Retinal pigment epithelial cell (primary cell): ENCODE data around the genes LYZL4 and ZBTB47.

- RRBS, result no CpG with 5 or more reads among the region's 4 CpGs
Measured at GRCh38 chr3:39386580-39387270, 3.6 kb downstream of the SLC25A38 start.

GRCh38 chr3:39413522-39414378, 7.2 kb downstream of the RPSA start:
- RRBS, result no CpG with 5 or more reads among the region's 7 CpGs

GRCh38 chr3:39501674-39502690, 34.5 kb downstream of the MOBP start:
- RRBS, result no CpG with 5 or more reads among the region's 41 CpGs

- RRBS, result no CpG with 5 or more reads among the region's 3 CpGs
Measured at GRCh38 chr3:39639206-39639844, 170.1 kb upstream of the MYRIP start.

- RRBS, result no CpG with 5 or more reads among the region's 6 CpGs
Measured at GRCh38 chr3:40463603-40464230, 6.6 kb downstream of the RPL14 start.

DNA sequence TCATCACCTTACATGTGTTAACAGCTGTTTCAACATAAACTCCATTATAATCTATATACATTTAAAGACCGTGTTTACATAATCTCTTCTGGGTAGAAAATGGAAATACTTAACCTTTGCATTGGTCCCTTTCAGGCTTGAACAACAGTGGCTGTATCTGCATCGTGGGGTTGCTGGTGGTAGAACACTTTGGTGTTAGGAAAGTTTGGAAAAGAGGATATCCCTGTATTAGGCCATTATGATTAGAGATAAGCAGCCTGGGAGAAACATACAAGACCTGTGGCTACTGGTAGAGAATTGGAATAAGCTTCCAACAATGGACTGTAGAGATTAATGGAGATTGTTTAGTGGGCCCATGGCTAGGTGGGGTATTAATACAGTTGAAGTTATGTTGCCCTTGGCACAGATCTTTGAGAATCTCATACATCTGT, 8.7 kb downstream of the ZNF621 start:
- RRBS, result no CpG with 5 or more reads among the region's 2 CpGs

DNA sequence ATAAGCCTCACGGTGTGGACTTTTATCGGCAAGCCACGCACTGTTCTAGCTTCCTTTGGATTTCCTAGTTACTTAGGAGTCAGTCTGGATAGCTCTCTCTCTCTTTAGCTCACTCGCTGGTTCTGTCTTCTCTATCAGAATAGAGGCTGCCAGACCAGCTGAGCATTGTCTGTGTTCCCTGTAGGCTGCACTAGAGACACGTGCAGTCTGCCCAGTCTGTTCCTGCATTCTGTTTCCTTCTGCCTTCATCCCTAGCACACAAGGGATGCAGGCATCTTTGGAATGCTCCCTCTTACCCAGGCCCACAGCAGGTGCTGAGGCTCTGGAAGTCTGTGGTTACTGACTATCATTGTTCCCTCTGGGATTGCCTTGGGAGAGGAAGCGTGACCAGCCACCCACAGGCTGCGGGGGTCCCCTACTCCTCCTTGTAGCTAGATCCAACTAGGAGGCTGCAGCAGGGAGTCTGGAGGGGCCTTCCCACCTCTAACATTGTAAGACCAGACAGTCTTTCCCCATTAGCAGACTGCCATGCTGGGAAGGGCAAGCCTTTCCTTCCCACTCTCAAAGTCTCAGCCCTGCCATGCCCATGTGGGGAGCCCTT, 322.9 kb downstream of the ZNF621 start:
- RRBS, result no CpG with 5 or more reads among the region's 7 CpGs

DNA sequence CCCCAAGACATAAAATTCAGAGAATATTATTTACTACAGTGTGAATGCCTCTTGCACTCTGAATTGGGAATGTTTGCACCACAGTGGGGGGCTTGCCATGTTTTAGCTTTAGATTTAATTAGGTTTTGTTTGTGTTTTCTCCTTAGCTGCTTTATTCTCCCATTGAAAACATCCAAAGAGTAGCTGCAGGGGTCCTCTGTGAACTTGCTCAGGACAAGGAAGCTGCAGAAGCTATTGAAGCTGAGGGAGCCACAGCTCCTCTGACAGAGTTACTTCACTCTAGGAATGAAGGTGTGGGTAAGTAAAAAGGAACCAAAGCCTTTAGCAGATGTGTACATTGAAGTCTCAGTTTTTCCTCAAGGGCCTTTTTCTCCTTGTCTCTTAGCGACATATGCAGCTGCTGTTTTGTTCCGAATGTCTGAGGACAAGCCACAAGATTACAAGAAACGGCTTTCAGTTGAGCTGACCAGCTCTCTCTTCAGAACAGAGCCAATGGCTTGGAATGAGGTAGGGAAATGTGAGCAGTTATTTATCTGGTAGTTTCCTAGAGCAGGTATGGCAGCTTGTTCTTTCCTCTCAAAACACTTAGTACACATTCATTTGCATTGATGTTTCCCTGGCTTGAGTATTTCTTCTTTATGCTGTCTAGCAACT, 37.0 kb downstream of the CTNNB1 start:
- RRBS, result no CpG with 5 or more reads among the region's 3 CpGs

DNA sequence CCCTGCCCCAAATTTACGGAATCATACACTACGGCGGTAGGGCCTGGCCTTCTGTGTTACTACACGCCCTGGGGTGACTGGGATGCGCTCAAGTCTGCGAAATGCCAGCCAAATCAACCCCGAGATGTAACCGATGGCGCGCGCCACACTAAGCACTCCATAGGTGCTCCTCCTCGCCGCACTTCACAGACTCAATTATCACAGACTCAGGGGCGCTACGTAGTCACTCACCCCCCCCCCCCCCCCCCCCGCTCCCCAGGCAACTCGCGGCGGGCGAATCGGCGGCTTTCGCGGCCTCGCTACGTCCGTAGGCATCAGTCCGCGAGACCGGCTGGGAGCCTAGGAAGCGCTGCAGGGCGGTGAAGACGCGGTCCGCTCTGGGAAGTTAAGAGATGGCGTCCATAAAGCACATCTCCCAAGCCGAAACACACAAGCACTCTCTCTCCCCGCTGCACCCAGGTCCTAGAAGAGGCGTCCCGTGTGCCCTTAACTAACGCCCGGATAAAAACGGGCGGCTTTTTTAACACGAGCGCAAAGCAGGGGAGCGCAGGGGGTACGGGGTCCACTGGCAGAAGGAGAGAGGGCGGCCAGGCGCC, 484 bp downstream of the ULK4 start:
- RRBS, result 0% methylated on average over 7 of the region's 50 CpGs

DNA sequence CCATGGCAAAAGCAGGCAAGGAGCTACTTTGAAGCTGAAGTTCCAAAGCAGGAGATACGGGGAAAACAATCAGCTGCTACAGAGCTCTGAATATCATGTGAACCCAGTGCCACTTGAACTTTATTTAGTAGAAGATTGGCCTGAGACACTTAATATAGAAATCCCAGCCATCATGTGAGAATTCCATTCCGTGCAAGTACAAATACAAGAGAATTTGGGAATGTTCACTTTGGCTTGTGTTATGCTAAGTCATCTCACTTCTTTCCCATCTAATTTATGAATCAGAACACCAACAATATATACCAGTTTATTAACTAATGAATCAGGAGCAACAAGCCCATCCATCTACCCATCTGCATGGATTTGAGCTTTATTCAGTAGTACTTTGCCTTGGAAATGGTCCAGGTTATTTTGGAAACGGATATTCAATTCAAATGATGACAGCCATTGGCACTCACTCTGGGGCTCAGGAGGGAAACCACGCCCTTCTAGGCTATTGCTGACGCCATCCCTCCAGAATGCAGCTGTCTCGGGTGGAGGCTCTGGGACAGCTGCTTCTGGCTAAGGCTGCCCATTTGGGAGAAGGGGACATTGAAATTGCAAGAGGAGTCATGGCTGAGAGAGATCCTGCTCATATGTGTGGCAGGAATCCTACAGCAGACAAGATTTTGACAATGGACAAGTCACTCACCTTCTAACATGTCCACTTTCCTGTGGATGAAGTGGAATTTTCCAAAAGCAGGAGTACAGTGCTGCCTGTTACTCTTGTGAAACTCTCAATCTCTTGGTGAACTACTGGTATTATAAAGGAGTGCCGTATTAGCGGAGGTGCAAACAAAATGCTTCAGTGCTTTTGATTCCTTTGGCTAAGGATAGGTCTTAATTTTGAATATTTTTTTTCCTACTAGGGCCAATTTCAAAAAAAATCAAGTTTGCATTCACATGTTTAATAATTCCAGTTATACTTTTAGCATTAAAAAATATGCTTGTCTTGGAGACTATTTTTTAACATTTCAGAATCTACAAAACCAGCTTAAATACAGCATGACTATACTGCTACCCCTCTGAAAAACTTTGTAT, 29.4 kb upstream of the TRAK1 start:
- RRBS, result no CpG with 5 or more reads among the region's 8 CpGs

DNA sequence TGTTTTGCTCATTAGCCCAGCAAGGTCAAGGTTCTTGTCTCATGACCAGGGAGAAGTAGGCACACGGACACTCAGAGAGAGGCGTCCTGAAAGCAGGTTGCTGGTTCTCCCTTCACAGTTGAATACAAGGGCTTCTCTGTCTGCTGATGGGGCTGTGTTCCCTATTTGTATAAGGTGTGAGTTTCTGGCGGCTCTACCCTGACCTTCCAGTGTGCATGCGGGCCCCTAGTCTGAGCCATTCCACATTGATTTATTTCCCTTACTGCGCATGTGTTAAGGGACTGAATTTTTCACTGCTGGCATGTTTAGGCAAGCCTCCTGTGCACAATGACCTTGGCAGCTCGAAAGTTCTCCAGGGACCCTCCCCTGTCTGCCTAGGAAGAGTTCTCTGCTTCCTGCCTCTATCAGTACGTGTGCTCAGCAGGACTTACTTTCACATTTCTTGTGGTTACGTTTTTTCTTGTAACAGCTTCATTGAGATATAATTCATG, 11.4 kb downstream of the TRAK1 start:
- RRBS, result no CpG with 5 or more reads among the region's 8 CpGs

DNA sequence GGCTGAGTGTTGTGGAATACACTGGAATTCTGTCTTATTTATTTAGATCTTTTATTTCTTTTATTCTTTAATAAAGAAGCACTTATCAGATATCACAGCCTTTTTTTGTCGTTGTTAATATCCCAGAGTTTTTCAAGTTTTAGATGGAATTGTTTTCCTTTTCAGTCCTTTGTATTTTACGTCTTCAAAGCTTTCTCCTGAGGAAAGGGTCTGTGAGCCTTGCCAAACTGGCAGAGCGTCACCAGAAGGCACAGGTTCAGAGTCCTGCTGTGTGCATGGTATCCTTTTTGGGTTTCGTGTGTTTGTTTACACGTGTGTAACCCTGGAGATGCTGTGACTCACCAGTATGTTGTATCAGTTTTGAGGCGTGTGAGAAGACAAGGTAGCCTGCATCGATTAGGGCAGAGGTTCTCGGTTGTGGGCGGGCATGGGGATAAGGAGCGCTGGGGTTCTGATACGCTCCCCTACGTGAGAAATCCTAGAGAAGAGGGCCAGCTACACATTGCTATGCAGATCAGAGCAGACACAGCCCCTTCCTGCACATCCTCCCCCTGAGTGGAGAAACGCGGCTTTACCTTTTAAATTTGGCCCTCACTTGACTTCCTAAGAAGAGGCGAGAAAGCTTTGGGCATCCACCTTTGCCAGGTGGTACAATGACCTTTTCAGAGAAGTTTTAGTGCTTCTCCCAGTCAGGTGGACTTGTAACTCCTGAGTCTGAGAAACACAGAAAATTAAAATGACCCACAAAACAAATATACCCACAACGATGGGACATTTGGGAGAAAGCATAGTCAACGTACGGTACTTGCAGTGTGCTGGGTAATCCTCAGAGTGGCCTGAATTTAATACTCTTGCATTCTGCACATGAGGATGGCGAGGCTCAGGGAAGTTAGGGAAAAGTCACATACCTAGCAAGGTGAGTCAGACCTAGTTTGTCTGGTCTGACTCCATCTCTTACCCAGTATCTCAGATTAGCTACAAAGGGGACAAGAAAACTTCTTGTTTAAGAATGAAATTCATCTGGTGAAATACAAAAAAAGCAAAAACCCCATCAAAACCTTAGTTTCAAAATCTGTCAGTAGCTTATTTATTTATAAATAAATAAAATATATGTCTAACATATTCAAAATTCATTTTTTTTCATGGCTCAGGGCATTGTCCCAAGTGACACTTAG, 38.1 kb downstream of the TRAK1 start:
- RRBS, result no CpG with 5 or more reads among the region's 19 CpGs

DNA sequence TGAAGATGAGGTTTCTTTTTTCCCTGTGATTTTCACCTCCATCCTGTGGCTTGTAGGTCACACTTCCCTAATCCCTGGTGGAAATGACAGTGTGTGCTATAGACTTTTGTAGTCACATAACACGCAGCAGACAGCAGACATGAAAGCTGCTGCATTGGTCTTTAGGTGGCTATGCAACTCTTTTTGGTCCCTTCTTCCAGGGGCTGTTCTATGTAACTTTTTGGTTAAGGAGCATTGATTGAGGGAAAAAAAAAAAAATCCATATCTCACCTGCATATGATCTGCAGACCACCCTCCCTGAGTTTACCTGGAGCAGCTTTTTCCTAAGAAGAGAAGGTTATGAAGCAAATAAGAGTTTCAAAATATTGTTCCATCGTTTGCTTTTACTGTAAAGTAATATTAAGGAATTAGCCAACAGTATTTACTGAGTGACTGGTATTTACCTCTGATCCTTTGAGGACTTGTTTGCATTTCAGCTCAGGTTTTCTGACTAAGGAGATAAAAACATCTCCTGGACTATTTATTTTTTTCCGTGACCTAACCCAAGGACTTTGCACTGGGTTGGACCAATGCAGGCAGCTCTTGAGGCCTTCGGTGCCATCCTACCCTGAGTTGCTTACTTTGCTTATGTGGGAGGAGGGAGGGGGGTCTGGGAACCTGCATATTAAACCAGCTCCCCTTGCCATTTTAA, 39.1 kb downstream of the TRAK1 start:
- RRBS, result no CpG with 5 or more reads among the region's 4 CpGs

- RRBS, result no CpG with 5 or more reads among the region's 6 CpGs
Measured at GRCh38 chr3:42369141-42369806, 41.1 kb downstream of the LYZL4 start.

DNA sequence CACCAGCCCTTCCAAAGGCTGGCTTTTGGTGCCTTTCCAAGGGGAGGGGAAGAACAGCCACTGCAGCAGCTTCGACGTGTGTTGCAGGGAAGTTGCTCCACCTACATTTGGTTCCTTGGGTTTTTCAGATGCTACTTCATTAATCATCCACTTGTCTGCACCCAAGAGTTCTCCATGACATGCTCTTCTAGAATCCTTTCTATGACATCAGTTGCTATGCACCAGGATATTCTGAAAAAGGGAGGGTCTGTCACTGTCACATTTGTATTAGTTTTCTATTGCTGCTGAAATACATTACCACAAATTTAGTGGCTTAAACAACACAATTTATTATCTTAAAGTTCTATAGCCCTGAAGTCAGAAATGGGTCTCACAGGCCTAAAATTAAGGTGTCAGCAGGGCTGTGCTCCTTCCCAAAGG, at the start of gene LYZL4:
LYZL4 (minus strand) TSS at position 189 of the 420 bp plus-strand sequence.
- RRBS, result no CpG with 5 or more reads among the region's 2 CpGs

GRCh38 chr3:42532601-42533709, 30.5 kb downstream of the VIPR1 start:
- RRBS, result no CpG with 5 or more reads among the region's 9 CpGs

DNA sequence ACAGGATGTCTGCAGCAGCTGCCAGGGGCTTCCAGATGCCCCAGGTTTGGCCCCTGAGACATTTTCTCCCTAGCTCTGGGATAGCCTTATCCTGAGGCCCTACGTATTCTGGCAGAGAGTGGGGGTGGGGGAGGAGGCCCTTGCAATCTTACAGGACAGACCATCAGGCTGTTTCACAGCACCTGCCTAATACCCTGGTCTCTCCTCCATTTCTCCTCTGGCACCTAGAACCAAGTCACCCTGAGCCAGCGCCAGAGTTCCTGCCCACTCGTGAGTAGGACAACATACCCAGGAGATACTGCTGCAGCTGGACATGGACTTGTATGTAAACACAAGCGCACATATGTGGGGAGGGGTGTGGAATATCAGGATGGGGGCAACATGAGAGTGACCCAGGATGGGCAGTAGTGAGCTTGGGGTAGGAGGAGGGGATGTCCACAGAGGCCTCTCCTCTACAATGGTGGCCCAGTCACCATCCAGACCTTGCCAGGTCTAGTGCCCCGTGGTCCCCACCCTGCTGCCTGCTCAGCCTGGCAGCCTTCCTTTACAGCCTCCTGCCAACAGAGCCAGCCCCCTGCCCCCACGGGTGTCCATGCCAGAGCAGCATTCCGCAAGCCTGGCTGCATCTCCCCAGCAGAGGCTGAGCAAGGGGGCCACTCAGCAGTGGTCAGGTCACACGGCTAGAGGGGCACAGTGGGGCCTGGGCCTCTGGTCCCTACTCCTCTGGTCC, at the start of gene ZBTB47:
ZBTB47 (plus strand) TSS at position 656 of the 730 bp plus-strand sequence.
- RRBS, result no CpG with 5 or more reads among the region's 8 CpGs

GRCh38 chr3:42666341-42667140, 13.0 kb downstream of the ZBTB47 start:
- RRBS, result no CpG with 5 or more reads among the region's 6 CpGs

DNA sequence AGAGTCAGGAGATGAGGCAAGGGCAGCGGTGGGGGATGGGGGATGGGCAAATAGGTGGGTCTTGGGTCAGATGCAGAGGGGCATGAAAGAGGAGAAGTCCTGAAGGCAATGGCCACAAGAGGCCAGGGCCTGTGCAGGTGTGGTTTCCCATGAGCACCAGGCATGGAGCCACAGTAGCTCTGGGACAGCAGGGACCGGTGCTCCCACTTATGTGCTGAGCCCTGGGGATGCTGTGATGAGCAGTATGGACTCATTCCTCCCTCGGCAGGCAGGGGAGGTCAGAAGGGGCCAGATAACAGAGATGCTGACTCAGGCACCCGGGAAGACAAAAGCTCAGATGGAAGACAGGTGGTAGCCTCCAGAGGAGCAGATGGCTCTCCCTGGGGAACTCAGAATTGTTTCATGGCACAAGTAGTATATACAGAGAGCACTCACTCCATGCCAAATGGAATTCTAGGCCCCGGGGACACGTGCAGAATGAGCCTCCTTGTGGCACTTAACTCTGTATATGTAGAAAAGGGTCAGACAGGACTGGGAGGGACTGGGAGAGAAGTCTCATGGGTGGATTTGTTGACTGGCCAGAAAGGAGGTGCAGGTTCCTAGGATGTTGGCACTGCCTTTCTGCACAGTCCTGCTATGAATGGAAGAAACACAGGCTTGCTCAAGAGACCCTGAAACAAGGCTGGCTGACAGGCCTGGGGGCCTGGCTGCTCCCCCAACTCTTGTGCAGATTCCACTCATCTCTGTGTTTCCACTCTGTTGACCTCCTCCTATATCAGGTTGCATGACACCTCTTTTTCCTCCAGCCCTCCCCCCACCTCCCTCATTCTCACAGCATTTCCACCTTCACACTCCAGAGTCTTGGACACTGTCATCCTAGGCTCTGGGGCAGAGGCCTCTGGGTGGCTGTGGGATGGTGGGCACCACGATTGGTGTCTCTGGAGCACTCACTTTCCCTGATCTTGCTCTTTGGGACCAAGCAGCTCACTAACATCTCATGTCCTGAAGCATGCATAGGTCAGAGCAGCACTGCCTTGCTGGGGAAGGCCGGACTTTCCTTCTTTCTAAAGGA, 14.5 kb downstream of the ZBTB47 start:
- RRBS, result no CpG with 5 or more reads among the region's 8 CpGs

DNA sequence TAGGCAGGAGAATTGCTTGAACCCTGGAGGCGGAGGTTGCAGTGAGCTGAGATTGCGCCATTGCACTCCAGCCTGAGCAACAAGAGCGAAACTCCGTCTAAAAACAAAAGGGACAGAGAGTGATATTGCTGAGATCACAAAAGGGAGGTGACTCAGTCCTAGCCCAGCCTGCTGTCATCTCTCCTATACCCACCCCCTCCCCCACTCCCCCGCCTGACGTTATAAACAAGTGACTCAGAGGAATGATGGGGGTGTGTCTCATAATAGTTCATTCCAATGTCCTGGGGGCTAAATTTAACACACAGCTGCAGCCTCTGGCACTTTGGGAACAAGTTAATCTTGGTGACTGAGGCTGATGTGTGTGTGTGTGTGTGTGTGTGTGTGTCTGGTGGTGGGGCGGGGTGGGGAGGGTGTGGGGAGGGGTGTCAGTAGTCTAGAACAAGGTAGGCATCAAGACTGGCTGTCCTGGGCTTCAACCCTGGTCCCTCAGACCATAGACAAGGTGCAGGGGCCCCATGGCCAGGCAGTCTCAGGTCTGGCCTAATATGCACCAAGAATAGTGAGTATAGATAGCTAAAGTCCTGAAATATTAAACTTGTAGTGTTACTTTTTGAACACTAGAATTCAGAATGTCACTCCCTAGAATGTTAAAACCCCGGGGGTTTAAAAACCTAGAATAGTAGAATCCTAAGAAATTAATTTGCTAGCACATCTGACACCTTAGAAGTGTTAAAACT, 1.2 kb upstream of the KLHL40 start:
- RRBS, result no CpG with 5 or more reads among the region's 8 CpGs